ENCODE data around the gene DGKD.

GRCh38 chr2:233353987-233354646 is at the start of gene DGKD:
Gene DGKD, plus strand, starts transcription at chr2:233354494.
- PRO-cap, result bidirectional peak, plus-strand start at chr2:233354519, minus-strand start at chr2:233354216

DNA sequence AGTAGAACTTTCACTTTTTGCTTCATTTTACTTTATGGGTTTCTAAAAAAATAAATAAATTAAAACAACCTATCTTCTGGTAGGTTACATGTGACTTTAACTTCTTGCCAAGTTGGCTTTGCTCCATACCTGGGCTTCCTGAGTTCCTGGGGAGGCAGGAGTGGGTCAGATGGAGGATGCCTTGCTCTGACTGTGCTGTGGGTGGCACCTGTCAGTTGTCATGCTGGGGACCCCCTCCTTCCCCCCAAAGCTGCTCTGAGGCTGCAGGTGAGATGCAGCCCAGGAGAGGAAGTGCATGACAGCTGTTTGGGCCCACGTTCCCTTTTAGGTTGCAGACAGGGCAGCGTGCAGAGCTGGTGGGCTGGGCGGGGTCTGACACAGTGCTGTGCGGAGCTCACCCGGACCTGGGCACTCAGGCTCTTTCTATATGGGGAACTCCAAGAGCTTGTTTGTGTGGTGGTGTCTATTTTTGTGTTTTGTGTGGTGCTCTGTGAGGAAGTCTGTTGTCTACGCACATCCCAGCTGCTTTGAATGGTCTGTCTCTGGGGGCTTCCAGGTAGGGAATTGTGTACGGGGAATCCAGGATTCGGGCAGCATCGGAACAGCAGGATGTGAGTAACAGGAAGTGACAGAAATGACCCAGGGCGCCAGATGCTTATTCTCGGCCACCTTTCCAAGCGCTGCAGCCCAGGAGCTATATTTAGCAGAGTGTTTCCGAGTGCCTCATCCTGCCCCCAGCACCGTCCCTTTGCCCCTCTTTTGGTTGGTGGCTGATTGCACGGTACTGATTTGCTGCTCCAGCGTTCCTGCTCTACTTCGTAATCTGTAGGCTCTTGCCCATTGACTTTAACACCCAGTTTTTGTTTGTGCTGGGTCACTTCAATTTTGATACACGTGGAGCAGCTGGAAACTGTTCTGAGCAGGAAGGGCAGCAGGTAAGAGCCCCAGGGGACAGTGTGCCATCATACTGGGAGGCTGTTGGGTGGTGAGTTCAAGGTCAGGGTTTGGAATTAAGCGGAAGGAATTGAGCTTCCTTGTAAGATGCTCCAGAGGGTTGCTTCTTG is 64.5 kb downstream of the DGKD start:
- PRO-cap, result no peak

GRCh38 chr2:233421439-233421987 is 67.2 kb downstream of the DGKD start:
- PRO-cap, result no peak

GRCh38 chr2:233451574-233452048 is 97.3 kb downstream of the DGKD start:
- PRO-cap, result no peak

DNA sequence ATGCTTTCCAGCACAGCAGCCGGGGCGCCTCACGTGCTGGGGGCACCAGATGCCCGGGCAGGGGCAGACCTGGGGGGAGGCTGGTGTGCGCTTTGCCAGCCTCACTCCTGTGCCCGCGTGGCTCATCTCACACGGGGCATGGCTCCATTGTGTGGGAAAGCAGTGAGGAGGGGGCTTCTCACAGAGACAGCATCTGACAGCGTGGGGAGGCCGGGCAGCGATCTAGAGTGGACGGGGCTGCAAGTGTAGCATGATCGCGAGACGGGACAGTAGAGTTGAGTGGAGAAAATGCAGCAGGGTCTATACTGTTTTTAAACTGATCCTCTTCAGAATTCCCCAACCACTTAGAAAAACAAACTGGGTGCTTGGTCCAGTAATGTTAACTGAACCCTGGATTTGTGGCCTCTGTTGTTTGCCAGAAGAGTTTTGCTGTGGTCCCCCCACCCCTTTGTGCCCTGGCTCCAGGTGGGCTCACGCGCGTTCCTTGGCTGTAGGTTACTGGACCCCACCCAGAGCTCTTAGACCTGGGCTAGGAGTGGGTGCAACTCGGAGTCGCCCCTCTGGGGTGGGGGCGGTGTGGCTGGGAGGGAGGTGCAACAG is 93.0 kb downstream of the USP40 start:
- PRO-cap, result no peak

GRCh38 chr2:233481491-233482328 is 84.9 kb downstream of the USP40 start:
- PRO-cap, result no peak

DNA sequence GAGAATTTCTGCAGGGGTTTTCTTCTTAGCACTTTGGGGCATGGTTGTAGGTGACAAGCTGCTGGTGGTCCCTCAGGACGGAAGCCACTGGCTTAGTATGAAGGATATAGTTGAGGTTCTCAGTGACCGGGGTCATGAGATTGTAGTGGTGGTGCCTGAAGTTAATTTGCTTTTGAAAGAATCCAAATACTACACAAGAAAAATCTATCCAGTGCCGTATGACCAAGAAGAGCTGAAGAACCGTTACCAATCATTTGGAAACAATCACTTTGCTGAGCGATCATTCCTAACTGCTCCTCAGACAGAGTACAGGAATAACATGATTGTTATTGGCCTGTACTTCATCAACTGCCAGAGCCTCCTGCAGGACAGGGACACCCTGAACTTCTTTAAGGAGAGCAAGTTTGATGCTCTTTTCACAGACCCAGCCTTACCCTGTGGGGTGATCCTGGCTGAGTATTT is 372 bp downstream of the UGT1A6 start:
- PRO-cap, result no peak

DNA sequence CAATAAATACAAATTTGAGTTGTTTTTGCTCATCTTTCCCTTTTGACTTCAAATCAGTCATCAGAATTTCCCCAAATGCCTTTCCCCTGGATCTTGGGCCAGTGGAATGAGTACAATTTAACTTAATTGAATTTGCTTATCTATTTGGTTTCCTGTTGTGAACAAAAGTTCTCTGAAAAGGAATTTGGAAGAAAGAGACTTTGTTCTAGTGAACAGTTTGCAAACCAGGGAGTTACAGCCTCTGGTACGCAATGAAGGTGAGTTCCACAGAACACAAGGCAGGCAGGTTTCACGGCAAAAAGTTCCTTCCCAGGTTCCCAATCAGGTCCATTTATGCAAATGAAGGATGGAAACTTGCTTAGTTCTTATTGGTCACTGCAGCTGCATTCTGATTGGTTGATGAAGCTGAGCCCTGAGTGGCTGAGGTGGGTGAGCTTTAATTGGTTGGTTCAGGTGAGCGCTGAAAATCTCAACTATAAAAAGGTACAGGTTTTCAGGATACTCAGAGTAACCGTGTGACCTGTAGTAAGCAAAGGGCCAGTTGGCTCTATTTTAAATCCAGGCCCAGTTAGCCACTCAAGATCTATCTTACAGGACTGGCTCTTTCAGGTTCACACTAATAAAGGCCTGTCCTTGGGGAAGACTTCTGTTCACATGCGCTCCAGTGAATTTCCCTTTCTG is 1.0 kb upstream of the UGT1A1 start:
- PRO-cap, result no peak

- PRO-cap, result no peak
These were observed 32.3 kb downstream of the HJURP start for GRCh38 chr2:233821997-233822482.

DNA sequence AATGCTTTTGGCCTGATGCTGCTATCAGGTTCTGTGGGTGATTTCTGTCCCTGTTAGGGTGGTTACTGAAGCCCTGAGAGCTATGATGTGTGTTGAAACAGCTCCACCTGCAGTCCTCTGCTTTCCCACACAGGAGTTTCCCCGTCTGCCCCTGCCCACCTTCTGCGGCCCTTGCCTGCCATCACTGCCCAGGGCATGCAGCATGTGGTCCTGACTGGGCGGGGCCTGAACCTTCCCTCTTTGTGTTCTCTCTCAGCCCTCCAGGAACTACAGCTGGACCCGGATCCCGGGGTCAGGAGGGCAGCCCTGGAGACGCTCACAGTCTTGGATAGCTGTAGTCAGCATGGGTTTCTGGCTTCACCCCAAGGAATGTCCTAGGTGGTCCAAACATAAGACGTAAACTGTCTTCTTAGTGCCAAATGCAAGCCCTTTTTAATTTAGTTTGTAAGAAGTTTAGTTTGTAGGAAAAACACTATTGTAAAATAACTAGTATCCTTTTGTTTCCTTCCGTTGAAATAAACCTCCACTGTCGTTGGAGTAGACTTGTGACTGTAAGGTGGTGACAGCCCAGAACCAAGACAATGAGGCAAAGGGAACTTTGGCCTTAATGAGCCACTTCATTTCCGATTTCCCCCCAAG is 21.3 kb downstream of the HJURP start:
- PRO-cap, result no peak

DNA sequence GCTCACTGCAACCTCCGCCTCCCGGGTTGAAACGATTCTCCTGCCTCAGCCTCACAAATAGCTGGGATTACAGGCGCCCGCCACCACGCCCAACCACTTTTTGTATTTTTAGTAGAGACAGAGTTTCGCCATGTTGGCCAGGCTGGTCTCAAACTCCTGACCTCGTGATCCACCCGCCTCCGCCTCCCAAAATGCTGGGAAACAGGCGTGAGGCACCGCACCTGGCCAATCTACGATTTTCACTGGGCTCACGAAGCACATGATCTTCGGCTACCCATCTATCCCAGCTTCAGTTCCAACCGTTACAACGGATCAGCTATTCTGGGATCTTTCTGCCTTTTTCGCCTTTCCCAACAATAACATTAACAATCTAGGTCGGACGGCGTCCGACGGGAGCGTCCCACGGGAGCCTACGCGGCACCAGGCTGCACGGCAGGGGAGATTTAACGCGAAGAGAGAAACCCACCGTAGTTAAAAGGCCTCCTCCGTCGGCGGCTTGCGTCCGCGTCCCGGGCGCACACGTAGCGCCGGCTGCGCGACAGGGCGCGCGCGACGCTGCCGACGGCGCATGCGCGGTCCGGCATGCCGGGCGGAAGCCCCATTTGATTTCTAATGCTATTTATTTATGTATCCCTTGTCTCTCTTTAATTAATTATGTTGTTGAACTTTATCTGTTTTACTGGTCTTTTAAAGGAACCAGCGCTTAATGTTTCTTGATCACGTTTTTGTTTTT is 13.7 kb upstream of the HJURP start:
- PRO-cap, result bidirectional peak, plus-strand start at position 569 of the sequence, minus-strand start at position 519 of the sequence

DNA sequence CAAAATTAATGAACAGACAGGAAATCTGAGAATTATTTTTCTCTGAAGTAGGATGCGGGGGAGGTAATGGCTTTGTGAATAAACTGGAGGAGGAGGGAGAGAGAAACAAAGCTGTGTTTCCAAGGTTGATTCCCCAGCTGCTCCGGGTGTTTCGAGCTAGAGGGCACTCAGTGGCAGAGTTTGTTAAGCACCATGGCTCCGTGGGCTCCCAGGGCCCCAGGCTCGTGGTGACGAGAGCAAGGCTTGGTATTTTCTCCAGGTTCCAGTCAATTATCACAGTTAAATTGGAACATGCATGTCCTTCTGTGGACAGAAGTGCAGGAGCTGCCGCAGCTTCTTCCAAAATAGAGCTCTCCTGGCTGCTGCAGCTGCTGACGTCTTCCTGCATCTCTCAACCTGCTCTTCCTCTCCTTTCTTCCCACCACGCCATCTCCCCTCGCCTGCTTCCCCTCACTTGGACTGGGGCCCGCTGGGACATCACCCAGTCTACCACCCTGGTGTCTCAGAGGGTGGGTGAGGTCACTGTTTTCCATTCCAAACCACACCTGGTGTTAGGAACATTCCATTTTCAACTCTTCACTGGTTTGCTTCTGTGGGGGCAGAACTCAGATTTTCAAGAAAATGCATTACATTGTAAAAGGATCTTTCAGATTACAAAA is 41.3 kb downstream of the SPP2 start:
- PRO-cap, result unidirectional peak, minus-strand start at position 391 of the sequence

DNA sequence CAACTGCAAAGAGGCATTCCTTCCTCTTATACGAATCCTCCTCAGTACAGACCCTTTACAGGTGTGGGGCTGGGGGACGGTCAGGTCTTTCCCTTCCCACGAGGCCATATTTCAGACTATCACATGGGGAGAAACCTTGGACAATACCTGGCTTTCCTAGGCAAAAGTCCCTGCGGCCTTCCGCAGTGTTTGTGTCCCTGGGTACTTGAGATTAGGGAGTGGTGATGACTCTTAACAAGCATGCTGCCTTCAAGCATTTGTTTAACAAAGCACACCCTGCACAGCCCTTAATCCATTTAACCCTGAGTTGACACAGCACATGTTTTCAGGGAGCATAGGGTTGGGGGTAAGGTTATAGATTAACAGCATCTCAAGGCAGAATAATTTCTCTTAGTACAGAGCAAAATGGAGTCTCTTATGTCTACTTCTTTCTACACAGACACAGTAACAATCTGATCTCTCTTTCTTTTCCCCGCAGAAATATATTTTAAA is 118.1 kb downstream of the SPP2 start:
- PRO-cap, result no peak

- PRO-cap, result no peak
These were observed 201.3 kb downstream of the SPP2 start for GRCh38 chr2:234251736-234252323.

DNA sequence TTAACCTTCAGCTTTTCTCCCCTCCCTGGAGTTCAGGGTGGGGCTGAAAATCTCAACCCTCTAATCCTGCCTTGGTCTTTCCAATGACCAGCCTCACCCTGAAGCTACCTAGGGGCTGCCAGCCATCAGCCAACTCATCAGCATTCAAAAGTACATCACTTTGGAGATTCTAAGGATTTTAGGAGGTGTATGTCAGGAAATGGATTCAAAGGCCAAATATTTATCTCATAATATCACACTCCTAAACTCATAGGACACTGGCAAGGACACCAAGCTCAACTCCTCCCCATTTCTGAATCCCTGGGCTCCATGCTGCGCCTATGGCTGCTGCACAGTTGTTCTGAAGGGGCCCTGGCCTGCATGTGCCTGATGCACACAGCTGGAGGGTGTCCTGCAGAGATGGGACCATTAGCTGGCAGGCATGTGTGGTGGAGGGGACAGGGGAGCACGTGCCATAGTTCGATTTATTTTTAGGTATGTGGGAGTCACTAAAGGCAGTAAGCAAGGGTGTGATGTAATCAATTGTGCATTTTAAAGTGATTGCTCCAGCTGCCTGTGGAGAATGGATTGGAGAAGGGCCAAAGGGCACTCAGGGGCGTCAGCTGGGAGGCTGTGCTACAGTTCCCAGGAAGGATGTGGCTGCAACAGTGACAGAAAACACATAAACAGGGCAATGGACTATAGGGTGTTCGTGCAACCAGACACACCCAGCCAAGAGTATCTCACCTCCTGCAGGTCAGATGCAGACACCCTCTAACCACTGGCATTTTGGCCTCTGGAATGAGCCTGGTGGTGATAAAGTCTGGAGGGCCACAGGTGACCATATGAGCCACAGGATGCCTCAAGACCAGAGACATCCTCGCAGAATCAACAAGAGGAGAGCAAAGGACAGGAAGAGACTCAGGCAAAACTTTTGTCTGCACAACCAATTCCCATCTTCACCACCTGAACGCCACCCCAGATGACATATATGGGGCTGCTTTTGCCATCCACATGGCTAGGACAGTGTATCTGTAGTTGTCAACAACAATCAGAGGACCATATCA is 205.1 kb downstream of the ARL4C start:
- PRO-cap, result bidirectional peak, plus-strand start at position 560 of the sequence, minus-strand start at position 401 of the sequence

DNA sequence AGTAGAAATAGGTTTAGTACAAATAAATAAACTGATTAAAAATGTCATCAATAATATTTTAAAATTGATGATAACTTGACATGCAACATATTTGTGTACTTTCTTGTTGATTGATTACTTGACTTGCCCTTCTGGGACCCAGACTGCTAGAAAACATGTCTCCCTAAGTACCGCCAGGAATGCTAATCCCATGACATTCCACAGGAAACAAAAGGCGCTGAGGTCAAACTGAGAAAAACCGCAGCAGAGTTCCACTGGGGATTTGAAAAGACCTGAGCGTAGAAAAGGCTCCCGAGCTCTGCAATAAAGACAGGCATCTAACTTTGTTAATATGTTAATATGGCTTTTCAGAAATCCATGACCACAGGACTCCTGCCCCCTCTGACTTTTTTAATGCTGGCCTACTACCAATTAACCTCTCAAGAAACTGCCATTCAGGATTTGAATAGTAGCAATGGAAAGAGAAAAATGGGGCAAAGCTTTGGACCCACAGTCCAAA is 47.7 kb downstream of the ARL4C start:
- PRO-cap, result no peak

DNA sequence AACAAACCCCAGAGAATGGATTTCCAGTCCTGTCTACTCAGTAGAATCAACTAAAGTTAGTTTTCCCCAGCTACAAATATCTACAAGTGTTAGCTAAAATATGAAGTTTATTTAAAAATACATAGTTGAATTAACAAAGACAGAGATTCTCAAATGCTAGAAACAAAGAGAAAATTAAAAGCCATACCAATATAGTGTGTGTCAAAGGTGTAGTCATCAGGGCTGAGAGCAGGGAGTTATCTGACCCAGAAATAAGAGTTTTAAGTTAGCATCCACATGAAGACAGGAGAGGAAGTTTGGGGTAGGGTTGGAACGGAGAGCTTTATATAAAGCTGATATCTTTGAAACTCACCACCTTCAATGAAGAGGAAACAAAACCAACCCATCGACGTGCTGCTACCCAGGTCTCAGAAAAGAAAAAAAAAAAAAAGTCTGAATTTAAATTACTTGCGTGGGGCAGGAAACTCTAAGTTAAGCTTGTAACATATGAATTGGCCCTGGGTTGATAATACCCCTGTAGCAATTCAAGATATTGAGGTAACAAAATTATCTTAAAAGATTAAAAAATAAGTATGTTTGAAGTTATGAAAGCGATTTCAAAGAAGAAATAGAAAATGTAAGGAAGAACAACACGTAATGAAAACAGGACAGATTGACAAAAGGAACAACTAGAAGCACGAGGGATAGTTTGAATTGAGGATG is 42.4 kb downstream of the ARL4C start:
- PRO-cap, result bidirectional peak, plus-strand start at position 360 of the sequence, minus-strand start at position 298 of the sequence; bidirectional peak, plus-strand start at position 478 of the sequence, minus-strand start at position 405 of the sequence

GRCh38 chr2:234488875-234489648 is 7.8 kb downstream of the ARL4C start:
- PRO-cap, result bidirectional peak, plus-strand start at chr2:234489192, minus-strand start at chr2:234489020; unidirectional peak, minus-strand start at chr2:234489515

GRCh38 chr2:234544849-234545215 is 48.0 kb upstream of the ARL4C start:
- PRO-cap, result no peak

GRCh38 chr2:234631909-234632493 is 135.1 kb upstream of the ARL4C start:
- PRO-cap, result no peak